ENCODE data around the gene TAOK3.

DNA sequence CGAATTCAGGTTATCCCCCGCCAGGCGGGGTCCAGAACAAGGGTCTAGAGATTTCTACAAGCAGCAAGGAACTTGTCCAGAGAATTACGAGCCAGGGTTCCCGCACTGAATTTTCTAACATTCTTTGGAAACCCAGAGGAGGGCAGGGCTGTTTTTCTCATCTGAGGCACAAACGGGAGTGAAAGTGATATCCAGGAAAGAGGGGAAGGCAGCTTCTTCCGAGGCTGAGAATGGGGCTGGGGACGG lies 16.2 kb downstream of the TBX3 start:
- PRO-cap, 2 experiments: no peak in any of the 2 experiments

DNA sequence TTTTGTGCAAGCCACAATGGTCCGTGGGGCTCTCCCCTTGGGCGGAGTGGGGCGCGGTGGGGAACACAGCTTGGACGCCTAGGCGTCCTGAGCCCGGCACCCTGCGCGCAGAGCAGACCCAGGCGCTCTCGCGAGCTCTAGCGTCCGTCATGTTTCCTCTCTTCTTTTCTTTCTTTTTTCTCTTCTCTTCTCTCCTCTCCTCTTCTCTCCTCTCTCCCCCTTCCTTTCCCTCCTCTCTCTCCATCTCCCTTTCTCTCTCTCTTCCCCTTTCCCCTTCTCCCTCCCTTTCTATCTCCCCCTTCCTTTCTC lies 14.4 kb upstream of the TBX3 start:
- PRO-cap, 2 experiments: no peak in any of the 2 experiments

GRCh38 chr12:114768170-114768915 lies 84.4 kb upstream of the TBX3 start:
- PRO-cap, 2 experiments: no peak in any of the 2 experiments

DNA sequence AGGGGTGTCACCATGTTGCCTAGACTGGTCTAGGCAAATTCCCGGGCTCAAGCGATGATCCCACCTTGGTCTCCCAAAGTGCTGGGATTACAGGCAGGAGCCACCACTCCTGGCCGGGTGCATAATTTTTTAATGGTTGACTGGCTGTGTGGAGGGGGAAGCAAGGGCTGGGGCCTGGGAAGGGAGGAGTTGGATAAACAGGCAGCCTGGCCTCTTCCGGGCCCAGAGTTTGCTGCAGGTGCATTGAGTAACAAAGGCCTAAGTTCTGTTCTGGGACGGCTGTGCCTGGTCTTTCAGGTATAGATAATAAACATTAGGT lies 191.3 kb upstream of the TBX3 start:
- PRO-cap, 2 experiments: no peak in any of the 2 experiments

- PRO-cap, 2 experiments: no peak in any of the 2 experiments
These were observed 420.0 kb upstream of the TBX3 start for GRCh38 chr12:115103882-115104484.

DNA sequence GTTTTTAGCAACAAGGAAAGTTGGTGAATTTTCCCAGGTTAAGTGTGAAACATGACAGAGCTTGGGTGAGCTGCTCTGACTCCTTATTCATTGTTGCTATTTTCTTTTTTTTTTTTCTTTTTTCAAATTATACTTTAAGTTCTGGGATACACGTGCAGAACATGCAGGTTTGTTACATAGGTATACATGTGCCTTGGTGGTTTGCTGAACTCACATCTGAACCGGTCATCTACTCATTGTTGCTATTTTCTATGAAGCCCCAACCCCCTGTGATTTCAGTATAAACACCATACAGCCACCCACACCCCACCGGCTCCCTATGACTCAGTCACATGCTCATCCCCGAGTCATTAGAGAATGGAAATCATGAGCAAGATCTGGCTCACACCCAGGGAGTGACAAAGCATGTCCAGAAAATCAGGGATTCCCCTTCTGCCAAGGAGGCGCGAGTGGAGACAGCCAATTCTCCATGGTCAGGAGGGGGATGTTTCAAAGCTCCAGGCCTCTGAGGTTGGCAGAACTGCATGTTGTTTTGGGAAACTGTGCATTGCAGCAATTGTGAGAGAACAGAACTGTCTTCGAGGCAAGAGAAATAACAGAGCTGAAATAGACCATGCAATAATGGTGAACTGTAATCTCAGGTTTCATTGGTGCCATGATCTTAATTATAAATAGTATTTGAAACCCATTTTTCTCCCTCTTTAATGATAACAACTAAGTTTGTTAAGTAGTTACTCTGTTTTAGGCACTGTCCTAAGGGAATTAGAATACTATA lies 657.5 kb upstream of the TBX3 start:
- PRO-cap, 2 experiments: no peak in any of the 2 experiments

- PRO-cap, 2 experiments: no peak in any of the 2 experiments
These were observed 653.8 kb downstream of the MED13L start for GRCh38 chr12:115623712-115624113.

DNA sequence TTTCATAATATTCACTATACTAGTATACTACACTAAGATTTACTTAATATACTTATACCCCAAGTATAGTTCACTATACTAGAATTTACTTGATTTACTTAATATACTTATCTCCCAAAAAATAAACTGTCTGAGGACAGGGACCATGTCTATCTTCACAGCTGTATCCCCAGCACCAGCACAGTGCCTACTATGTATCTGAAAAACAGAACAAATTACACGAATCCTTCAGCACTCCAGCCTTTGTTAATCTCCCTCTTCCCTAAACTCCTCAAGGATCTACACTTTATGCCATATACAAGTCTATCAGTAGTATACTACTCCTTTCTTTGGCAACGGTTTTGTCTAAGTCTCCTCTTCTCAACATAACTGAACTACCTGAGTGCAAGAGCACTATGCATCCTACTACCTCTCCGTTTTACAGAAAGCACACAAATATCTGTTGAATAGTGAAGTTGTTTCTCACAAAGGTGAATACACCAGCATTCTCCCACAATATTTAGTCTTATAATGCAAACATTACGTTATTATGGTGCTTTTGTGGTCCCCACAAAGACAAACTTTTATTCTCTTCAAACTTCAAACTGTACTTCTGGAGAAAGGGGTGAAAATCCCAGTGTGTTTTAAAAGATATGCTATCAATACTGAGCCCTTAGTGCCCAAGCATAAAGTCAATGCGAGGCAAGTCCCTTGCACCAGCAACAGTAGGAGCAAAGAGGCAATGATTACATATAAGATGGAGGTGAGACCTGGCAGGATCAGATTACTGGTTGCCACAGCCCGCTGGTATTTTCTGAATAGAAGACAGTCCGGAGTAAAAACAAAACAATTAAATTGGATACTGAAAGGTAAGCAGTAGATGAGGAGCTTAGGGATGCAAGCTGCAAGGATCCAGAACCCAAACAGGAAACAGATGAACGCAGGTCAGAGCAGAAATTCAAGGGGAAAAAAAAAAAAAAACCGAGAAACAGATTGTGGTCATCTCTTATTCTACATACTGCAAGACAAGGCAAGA lies 120.0 kb downstream of the MED13L start:
- PRO-cap, 2 experiments: no peak in any of the 2 experiments

GRCh38 chr12:116274690-116275324 lies 2.7 kb downstream of the MED13L start:
- PRO-cap, 2 experiments: no peak in any of the 2 experiments

DNA sequence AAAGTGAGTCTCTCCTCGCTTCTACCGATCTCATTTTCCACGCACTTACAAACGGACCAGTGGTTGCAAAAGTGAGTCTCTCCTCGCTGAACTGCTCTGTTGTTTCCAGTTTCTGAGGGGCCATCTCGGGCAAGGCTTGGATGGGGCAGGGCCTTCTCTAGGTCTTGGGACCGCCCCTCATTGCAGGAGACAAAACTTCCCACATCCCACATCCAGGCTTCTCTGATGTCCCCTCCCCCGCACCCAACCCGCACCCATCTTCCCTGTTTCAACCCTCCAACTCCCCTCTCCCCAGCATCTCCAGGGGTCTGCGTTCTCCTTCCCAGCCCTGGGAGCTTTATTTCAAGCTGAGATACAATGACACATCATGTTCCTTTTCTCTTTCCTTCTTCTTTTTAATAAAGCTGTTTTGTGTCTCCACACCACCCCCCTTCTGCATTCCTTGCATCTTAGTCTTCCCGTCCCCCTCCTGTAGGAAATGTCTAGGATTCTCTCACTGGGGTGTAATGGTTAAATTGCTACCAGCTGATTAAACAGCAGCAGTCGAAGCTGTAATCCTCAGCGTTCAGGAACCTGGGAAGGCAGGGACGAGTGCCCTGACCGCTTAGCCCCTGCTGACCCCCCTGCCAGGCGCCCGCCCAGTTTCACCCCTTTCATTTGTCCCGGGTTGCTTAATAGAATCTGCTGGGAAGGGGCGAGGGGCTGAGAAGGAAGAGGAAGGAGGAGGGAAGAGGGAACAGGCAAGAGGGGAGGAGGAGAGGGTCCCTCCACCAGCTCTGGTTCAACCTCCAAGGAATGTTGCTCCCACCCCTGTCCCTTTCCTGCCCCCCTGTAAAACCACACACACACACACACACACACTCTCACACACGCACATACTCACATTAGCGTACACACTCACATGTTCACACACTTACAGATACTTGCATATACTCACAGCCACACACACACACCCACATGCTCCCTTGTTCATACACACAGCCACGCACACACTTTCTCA lies 104.4 kb upstream of the MED13L start:
- PRO-cap, 2 experiments: no peak in any of the 2 experiments

DNA sequence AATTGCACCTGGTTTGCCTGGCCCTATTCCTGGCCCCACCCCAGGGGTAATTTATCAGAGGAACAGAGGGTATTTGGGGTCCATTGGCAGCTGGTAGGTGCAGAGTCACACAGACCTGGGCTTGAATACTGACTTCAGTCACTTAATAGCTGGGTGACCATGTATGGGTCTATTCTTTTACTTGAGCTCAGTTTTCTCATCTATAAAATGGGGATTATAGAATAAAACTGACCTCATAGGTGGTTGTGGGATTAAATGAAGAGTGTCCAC lies 107.4 kb upstream of the MED13L start:
- PRO-cap, 2 experiments: no peak in any of the 2 experiments

DNA sequence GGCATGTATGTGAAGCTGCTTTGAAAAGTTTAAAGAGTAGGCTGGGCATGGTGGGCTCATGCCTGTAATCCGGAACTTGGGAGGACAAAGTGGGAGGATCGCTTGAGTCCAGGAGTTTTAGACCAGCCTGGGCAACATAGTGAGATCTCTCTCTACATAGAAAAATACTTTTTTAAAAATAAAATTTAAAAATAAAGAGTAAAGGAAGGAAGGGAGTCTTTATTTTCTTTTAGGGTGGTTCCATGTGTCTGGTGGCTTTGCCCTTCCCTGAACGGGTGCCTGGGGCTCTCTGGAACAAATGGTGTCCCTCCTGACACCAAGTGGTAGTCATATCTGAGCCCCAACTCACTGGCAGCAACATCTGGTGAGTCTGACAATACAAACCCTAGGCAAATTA lies 42.0 kb downstream of the MAP1LC3B2 start:
- PRO-cap, 2 experiments: no peak in any of the 2 experiments

GRCh38 chr12:116662463-116663404 lies 75.1 kb downstream of the SPRING1 start:
- PRO-cap, 2 experiments: no peak in any of the 2 experiments

DNA sequence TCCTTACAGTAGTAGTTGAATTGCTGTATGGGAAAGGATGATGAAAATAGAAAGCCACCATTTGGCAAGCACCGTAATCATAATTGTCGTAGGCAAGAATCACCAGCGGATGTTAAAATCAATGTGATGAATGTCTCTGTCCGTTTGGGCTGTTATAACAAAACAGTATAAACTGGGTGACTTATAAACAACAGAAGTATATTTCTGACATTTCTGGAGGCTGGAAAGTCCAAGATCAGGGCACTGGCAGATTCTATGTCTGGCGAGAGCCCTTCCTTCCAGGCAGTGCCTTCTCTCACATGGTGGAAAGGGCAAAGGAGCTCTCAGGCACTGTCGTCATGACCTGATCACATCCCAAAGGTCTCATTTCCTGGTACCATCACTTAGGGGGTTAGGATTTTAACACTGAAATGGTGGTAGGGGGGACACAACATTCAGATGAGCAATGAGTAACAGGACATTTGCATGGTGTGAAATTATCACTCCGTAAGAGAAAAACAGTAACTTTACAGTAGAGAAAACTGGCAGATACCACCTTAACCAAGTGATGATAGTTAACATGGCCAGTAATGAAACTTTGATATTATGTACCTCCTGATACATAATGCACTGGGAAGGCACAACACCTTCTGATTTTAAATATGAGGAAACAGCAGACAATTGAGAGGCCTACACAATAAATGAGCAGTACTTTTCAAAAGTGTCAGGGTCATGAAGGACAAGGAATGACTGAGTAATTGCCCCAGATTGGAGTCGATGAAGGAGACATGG lies 64.5 kb downstream of the FBXW8 start:
- PRO-cap, 2 experiments: no peak in any of the 2 experiments

- PRO-cap, 2 experiments: no peak in any of the 2 experiments
These were observed 223.8 kb upstream of the NOS1 start for GRCh38 chr12:117585292-117585491.

DNA sequence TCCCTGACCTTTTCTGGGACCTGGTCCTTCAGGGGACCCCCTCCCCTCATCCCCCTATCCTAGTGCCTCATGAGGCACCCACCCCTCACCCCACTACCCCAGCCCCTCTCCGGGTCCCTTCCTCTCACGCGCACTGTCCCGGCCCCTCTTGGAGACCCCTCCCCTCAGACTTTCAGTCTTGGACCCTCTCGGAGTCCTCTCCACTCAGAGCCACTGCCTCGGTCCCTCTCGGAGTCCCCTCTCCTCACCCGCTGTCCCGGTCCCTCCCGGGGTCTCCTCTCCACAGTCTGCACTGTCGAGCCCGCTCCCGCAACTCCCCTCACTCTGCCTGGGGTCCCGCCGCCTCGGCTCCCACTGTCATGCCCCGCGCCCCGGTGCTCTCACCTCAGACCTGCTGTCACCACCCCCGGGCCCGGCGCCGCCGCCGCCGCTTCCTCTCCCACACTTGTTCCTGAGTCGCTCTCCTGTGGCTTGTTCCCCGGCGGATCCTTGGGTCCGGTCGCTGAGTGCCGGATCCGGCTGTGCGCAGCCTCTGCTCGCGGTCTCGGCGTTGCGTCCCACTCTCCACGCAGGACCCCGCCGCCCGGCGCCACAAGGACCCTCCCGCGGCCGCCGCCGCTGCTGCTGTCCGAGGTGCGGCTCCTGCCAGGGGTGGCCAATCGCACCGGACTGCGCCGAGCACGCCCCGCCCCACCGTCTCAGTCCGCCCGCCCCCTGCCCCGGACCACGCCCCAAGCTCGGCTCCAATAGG lies at the start of gene TAOK3:
Gene TAOK3 (minus strand): TSS at position 644 of the 751 bp plus-strand sequence.
- PRO-cap, 2 experiments: peak in 1 of 2 experiments; most common minus-strand start position 626 of the sequence (in 1)

DNA sequence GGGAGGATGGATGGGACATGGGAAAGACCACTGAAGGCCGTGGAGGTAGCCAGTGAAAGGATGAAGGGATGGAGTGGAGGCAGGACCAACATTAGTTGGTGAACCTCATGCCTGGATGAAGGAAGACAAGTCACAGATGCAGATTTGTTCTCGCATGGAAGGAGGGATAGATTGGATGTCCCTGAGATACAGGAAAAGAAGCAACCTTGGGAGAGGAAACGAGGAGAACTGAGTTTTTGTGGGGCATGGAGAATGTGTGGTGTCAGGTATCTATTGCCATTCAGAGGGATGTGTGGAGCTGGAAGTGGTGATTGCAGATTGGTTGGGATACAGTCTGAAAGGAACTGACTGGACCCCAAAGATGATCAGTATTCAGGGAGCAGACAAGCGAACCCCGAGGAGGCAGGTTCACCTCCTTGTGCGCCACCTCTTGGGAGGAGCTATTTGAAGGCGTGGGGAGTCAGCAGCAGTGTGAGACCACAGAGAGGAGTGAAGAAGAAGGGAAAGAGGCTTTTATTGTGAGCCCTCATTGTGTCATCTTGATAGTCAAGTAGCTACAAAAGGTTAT lies 23.3 kb downstream of the SUDS3 start:
- PRO-cap, 2 experiments: no peak in any of the 2 experiments

DNA sequence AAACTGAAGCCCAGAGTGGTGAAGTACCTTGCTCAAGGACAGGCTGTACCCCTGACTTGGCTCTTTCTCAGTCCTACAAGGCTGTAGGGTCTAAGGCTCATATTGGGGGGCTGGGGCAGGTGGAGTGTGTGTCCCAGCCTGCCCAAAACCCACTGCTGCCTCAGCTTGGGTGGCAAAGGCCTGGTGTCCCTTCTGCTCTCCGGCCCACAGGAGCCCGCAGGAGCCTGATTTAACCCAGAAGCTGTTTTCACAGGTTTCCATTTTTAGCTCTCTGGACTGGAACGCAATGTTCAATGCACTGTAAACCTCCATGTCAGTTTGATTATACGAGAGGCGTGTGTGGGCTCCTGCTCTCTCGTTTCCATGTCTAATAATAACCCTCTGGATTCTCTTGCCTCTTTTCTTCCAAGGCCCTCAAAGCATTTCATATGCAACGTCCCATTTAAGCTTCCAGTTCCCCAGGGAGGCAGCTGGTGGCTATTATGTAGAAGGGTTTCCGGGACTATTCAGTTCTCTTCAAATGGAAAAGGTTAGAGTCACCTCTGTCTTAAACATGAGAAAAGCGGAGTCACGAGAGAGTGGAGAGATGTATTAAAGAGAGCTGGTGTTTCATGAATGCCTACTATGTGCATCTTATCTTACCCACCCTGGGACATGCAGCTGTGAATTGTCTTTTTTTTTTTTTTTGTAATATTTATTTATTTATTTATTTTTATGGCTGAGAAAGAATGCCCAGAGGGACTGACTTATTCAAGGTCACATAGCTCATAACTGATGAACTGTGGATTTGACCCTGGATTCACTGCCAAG lies 161.2 kb downstream of the SUDS3 start:
- PRO-cap, 2 experiments: no peak in any of the 2 experiments

DNA sequence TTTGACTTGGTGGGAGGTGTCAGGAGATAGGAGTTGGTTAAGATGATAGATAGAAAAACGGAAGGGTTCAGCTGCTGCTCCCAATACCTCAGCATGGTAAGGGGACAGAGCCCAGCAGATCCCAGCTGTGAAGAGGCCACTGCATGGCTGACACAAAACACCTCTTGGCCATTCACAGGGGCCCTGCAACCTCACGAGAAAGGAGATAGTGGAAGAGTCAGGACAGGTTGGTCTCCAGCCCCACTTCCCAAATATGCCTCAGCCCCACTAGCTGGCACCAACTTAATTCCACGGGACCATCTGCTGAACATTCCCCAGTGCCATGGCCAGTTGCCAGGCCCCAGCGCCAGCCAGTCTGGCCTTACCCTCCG lies 21.3 kb upstream of the HSPB8 start:
- PRO-cap, 2 experiments: no peak in any of the 2 experiments

DNA sequence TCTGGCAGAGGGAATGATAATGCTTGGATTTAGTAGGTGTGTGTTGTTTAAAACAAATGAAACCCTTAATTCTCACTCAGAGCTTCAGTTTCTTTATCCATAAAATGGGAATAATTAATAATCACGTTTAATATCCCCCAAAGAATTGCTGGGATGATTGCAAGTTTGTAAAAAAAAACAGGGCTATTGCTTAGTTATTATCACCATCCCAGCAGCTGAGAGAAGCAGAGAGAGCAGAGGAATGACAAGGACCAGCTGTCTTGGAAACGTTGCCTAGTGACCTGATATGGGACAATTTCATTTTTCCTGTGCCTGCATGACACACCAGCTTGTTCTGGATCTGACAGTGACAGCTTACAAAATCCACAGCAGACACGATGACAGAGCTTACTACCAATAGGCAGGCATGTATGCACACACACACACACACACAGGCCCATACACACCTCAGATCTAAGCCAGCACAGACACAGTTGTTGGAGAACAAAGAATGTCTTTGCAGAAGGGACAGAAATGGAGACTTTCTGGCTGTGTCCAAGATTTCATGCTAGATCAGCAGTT lies 25.3 kb downstream of the HSPB8 start:
- PRO-cap, 2 experiments: no peak in any of the 2 experiments